SP-49 (cell line): ENCODE measurements around a stretch of chr11.

- PRO-cap: no peak
Measured at GRCh38 chr11:64348323-64349125, 8.5 kb downstream of the CCDC88B start.

GRCh38 chr11:64360209-64360861 is 1.4 kb downstream of the RPS6KA4 start:
- PRO-cap: no peak

GRCh38 chr11:64385213-64386258 is 26.6 kb downstream of the RPS6KA4 start:
- PRO-cap: no peak

- PRO-cap: no peak
Measured at GRCh38 chr11:64499625-64500137, 56.1 kb upstream of the SLC22A11 start.

DNA sequence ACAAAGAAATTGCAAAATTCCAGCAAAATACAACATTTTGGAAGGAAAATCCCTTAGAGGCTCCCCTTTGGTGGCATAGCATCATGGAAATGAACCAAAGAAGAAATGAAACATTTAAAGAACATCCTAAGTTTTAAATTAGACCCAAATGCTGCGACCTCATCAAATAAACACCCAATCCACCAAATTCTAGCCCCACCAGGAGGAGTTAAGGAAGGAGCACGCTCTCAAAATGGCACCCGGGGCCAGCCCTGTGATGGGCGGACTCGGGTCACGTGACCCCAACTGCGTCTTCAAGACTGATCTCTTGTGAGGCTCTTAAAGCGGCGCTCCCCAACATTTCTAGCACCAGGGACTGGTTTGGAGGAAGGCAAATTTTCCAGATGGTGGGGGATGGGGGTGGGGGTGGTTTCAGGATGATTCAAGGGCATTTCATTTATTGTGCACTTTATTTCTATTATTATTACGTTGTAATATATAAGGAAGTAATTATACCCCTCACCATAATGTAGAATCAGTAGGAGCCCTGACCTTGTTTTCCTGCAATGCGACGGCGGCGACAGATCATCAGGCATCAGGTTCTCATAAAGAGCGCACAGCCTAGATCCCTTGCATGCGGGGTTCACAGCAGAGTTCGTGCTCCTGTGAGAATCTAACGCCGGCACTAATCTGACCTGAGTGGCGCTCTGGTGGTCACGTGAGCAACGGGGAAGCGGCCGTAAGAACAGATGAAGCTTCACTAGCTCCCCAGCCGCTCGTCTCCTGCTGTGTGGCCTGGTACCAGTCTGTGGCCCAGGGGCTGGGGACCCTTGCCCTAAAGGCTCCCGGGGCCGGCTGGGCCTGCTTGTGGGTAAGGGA is 55.4 kb upstream of the SLC22A11 start:
- PRO-cap: no peak

- PRO-cap: no peak
Measured at GRCh38 chr11:64608089-64608461, 17.1 kb downstream of the SLC22A12 start.

DNA sequence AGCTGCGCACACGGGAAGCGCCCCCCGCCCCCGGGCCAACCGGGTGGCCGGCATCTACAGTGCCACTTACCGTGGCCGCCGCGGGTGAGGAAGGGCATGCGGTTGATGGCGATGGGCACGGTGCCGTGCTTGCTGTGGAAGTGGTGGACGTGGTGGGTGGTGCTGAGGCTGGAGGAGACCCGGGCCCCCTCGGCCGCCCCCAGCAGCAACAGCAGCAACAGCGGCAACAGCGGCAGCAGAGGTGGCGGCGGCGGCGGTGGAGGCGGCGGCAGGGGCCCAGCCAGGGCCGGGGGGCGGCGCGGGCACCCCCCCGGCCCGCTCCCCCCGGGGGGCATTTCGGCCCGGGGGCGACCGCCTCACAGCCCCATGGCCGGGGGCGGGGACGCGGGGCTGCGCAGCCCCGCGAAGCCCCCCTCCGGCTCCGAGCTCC is 51.5 kb downstream of the SLC22A12 start:
- PRO-cap: no peak

DNA sequence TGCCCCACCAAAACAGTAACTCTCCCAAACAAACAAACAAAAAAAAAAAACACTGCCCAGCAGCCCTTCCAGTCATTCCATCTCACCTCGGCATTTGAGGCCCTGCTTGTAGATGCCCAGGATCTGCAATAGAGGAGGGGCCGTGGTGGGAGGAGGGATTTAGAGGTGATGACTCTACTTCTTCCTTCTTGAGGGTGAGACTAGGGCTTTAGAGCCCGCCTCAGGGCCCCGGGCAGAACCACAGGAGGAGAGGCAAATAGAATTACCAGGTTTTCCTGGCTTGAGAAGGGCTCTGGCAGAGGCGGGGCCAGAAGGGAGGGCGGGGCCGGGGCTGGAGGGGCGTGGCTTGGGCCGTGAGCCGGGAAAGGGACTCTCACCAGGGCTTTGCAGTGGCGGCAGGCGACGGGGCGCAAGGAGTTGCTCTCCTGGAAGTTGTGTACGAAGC is 6.7 kb upstream of the NRXN2 start:
- PRO-cap: no peak

- PRO-cap: no peak
Measured at GRCh38 chr11:64757502-64757914, 2.3 kb downstream of the PYGM start.

GRCh38 chr11:64764931-64765214 is 5.1 kb upstream of the PYGM start:
- PRO-cap: no peak

- PRO-cap: no peak
Measured at GRCh38 chr11:64765215-64766248, 5.8 kb upstream of the PYGM start.

GRCh38 chr11:64774881-64775021 is 3.6 kb downstream of the SF1 start:
- PRO-cap: no peak

GRCh38 chr11:64775022-64776271 is 2.9 kb downstream of the SF1 start:
- PRO-cap: no peak

DNA sequence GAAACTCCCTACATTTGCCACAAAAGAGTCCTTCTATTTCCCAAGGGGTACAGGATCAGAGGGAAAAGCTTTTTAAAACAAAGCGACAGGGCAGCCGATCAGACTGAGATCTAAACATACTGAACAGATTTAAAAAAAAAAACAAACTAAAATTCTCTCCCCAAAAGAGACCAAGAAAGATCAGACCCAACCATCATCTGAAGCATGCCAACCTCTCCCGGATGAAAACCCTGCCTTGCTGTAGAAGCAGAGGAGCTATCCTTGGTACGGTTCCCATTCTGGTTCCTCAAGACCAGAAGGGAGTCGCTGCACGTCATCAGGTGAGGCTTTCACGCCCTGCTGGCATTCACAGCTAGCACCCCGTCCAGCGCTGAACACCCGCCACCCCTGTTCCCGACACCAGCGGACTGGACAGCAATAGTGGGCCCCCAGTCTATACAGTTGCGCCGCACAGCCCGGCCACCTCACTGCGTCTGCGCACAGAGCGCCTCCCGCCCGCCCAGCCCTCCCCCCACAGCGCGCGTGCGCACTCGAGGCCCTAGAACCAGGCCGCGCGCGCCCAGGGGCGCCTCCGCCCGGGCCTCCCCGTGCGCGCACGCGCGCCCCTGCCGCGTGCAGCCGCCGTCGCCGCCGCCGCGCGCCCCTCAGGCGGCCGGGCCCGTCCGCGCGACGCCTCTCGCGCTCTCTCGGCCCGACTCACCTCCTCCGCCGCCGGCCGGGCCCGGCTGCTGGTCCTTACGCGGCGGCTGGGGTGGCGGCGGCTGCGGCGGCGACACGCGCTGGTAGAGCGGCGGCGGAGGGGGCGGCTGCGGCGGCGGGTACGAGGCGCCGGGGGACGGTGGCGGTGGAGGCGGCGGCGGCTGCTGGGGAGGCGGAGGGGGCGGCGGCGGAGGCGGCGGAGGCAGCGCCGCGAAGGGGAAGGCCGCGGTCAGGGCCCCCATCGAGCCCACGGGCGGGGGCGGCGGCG is 772 bp downstream of the SF1 start:
- PRO-cap: bidirectional peak, plus-strand start at position 672 of the sequence, minus-strand start at position 409 of the sequence

DNA sequence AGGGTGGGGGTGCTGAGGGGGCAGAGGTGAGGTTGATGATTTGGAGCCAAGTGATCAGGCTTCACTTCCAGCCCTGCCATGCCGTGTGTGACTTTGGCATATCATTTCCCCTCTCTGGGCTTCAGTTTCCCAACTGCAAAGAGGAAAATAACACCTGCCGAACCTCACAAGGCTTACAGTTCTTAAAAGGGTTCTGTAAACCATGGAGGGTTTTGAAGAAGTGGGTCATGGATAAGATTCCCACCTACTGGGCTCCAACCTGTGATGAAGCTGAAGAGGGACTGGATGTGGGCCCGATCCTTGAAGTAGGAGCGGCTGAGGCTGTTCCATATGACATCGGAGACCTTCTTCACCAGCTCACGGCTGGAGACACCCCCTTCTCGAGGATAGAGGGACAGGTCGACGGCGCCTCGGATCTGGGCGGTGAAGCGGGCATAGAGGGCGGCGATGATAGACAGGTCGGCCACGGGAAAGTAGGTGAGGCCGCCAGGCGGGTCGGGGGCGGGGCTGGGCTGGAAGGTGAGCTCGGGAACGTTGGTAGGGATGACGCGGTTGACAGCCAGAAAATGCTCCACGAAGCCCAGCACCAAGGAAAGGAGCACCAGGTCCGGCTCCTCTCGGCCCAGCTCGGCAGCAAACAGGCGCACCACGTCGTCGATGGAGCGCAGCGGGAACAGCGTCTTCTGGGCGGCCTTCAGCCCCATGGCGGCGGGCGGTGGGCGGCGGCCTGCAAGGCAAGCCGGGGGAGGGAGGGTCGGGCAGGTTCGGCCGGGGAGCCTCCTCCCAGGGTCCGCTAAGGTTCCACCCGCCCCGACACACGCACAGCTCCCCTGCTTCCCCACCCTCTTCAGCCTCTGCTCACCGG is 713 bp downstream of the MEN1 start:
- PRO-cap: no peak

DNA sequence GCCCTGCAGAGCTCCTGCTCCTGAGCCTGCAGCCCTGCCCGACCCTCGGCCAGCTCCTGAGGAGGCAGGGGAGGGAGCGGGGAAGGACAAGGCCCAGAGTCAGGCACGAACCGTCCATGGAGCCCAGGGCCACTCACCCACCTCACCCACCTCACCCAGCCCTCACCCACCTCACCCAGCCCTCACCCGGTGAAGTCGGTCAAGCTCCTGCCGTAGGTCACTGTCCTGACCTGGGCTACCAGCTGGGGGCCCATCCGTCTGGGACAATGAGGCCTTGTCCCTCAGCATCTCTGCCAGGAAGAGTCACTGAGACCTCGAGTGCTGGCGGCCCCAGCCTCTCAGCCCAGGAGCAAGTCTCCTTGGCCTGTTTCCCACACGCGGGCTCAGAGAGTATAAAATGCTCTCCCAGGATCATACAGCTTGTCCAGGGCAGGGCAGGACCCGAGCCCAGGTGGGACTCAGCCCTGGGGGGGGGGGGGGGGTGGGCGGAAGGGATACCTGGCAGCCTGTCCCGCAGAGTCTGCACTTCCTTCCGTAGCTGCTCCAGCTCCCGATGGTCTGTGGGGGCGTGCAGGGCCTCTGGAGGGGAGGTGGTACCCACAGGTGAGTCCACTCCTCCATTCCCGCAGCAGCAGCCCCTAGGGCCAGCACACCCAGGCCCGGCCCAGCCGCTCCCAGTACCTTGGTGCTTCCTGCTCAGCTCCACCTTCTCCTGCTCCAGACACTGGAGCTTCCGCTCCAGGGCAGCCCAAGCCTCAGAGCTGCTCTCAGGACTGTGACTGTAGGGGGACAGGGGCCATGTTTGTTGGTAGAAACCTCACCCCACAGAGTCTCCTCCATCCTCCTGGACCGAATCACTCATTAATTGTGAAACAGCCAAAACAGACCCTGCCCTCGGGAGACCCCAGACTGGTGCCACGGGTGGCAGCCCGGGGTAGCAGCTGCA is 7.9 kb downstream of the CDC42BPG start:
- PRO-cap: no peak

GRCh38 chr11:64854214-64855373 is 10.1 kb upstream of the CDC42BPG start:
- PRO-cap: no peak

GRCh38 chr11:64864875-64865571 is 13.4 kb downstream of the EHD1 start:
- PRO-cap: no peak

- PRO-cap: no peak
Measured at GRCh38 chr11:64893739-64894709, 15.6 kb upstream of the EHD1 start.

GRCh38 chr11:64913977-64914261 is 3.1 kb downstream of the ATG2A start:
- PRO-cap: no peak